Cardiac ventricle fibroblast (primary cell): ENCODE measurements around a stretch of chr21.

GRCh38 chr21:43585746-43586536 lies 21.0 kb downstream of the H2BC12L start:
- RAMPAGE, long total RNA = no peak

DNA sequence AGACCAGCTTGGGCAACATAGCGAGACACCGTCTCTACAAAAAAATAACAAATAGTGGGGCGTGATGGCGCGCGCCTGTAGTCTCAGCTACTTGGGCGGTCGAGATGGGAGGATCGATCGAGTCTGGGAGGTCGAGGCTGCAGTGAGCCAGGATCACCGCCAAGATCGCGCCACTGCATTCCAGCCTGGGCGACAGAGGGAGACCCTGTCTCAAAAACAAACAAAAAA lies 277 bp downstream of the HSF2BP start:
- RAMPAGE, long total RNA = no peak

DNA sequence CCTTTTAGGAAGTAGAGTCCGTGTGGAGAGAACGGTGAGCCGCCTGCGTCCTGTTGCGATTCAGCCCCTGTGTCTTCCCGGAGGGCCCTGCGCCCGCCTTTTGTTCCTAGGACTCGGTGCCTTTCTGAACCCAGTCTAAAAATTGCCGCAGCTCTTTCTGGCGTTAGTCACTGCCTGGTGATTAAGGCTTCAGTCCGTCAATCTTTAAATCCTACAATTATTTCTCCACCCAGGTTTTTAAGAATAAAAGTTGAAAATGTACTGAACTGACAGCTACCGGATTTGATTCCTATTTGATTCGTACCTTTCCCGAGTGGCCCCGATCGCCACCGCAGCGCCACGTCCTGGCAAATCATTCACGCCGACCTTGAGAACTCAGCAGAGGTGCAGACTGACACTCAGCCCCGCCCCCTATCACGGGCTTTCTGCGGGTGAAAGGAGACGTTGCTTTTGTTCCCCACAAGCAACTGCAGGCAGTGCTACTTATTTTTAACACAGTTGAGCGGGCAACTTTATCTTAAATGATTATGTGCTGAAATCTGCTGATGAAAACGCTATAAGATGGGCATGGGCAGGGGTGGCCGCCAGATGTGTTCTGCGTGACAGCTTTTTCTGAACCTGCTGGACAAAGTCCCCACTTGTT lies 16.1 kb upstream of the PDXK start:
- RAMPAGE, long total RNA = no peak

DNA sequence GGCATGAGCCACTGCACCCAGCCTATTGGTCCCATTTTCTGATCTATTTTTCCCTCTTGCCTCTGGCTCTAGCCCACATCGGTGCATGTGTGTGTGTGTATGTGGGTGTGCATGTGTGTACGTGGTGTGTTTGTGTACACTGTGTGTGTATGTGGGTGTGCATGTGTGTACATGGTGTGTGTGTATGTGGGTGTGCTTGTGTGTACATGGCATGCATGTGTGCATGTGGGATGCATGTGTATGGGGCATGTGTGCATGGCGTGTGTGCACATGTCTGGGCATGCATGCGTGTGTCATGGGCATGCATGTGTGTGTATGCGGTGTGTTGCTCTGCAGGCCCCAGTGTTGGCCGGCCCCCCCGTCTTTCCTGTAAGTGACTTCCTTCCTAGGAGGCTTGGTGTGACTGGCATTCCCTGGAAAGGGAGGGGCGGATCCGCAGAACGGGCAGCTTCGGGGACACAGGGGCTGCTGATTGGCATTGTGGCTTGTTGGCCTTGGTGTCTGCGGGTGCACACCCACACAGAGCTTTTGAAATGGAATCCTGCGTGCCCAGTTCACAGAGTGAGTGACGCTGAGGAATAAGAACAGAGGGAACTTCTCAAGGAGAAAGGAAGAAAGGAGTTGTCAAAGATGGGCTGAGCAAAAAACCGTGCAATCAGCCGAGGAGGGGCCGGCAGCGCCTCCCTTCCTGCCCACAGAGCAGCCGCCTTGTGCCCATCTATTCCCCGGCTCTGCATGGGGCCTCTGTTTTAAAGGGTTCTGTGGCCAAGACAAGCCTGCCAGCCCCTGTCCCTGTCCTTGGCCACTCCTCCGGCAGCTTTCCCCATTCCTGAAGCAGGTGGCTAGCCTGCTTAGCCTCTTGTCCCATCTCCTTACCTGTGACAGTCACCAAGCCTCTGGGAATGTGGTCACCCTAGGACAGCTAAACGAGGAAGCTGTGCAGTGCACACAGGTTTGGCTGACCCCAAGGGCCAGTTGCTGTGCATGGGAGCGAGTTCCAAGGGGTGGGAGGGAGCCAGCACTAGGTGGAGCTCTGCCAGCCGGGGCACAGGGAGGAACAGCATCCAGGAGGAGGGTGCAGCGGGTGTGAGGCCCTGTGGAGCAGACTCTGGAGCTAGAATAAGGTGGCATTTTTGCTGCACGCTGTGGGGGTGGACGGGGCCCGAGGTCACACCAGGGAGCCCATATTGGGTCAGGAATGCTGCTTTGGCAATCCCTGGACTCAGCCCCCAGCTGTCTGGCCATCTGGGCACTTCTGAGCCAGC lies 8.2 kb downstream of the PDXK start:
- RAMPAGE, long total RNA = no peak

DNA sequence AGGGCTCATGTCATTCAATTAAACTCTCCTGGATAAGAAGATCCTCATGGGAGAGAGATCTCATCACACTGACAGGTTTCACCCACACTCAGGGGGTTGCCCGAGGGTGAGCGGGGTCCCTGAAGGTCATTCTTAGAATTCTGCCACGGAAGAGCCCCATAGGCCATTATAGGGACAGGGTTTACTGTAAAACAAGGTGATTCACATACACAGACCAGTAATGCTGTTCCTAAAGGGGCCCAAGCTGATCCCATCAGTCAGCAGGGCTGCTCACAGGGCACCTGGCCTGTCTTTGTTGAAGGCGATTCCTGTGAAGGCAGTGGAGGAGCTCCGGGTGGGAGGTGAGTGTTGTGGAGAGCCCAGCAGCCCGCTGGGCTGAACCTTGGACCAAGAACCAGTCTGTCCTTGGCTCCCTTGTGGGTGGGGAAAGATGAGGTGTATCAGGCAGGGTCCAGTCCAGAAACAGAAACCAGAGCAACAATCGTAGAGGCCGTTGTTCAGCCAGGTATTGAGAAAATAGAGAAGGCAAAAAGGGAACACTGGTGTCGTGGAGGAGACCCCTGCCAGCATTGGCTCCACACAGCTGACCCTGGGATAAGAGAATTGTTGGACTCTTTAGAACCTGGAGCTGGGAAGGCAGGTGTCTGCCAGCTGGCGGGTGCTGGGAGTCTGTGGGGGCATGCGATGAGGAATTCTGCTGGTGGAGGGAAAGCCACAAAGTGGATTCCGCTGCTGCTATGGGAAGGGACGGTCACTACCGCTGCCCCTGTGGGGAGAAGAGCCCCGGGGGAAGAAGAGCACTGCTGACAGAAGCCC lies 12.6 kb downstream of the PDXK start:
- RAMPAGE, long total RNA = no peak

- RAMPAGE, long total RNA = no peak
Observed at GRCh38 chr21:43756650-43757494, 19.2 kb downstream of the CSTB start.

GRCh38 chr21:43783190-43783758 lies 6.1 kb upstream of the RRP1 start:
- RAMPAGE, long total RNA = no peak

DNA sequence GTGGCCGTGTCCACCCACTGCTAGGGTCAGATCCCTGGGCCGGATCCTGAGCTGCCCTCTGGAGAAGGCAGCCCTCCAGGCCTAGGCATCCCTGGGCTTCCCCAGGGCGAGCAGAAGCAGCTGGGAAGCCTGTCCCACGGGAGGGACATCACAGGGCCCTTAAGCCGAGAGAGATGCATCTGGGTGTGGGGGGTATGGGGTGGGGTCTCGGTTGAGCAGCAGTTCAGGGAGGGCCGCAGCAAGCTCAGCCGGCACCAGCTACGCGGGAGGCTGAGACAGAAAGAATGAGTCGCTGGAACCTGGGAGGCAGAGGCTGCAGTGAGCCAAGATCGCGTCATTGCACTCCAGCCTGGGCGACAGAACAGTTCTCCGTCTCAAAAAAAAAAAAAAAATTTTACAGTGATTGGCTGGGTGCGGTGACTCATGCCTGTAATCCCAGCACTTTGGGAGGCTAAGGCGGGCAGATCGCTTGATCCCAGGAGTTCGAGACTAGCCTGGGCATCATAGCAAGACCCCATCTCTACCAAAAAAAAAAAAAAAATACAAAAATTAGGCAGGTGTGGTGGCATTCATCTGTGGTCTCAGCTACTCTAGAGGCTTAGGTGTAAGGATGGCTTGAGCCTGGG lies 37.7 kb downstream of the RRP1 start:
- RAMPAGE, long total RNA = no peak

DNA sequence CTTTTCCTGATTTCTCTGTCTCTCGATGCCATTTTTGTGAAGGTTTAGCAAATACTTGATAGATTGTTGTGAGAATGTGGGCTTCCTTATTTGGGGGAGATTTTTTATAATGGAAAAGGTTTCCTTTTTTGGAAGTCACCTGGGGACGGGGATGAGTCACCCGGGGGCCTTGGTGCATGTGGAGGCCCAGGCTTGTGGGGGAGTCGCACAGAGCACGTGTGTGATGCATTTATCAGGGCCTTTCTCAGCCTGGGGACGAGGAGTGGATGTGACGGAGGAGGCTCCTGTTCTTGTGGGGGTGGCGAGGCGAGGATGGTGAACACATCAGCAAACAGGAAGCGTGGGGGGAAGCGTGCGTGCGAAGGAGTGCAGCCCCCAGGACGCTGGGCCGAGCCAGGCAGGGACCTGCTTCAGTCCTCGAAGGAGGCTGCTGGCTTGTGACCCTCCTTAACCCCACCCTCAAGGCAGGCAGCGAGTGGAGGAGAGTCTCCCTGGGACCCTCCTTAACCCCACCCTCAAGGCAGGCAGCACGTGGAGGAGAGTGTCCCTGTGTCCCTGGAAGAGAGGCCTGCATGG lies 57.0 kb downstream of the AGPAT3 start:
- RAMPAGE, long total RNA = no peak

DNA sequence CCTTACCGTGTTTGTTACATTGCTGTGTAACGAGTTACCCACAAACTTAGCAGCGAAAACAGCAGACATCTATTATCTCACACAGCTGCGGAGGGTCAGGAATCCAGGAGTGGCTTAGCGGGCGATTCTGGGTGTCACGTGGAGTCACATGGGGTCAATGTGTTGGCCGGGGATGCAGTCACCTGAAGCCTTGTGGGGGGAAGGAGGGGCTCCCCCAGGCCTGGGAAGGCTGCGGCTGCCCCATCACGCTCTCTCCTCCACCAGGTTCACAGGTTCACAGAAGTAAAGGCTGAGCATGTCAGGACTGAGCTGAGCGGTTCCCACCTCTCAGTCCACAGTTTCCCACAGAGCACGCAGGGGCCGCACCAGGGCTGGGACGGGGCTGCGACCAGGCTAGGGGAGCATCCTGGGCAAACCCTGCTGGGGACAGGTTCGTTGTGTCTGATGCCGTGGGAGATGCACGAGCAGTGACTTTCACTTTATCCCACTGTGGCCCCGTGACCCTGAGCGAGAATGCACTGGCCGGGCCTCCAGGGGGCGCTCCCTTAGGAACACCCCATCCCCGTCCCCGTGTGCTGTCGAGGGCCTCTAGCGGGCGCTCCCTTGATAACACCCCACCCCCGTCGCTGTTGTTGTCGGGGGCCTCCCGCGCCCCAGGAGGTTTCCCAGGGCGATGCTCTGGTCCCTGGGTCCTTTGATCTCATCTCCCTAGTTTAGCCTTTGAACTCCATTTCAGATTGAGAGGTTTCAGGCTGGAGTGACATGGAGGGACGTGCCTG lies 73.2 kb upstream of the TRAPPC10 start:
- RAMPAGE, long total RNA = no peak

DNA sequence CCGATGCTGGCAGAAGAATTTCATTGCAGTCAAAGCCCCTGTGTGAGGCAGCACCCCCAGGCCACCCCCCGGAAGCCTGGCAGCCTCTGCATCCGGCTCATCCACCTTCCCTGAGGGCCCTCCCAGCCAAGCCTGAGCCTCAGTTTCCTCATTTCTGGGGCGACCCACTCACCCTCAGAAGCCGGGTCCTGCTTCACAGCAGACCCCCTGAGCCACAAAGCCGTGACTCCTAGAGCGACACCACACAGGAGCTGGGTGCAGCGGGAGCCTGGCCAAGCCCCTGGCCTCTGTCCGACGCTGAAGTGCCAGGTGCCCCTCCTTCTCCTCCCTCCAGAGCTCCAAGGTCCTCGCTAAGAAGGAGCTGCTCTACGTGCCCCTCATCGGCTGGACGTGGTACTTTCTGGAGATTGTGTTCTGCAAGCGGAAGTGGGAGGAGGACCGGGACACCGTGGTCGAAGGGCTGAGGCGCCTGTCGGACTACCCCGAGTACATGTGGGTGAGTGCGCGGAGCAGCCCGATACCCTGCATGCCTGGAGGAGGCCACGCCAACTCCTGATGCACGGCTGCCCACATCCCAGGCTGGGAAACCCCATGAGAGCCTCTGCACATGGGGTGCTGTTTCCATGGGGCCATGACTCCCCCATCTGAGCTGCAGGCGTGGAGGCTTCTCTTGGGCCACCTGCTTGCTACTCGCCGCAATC lies 43.2 kb upstream of the TRAPPC10 start:
- RAMPAGE, long total RNA = no peak

DNA sequence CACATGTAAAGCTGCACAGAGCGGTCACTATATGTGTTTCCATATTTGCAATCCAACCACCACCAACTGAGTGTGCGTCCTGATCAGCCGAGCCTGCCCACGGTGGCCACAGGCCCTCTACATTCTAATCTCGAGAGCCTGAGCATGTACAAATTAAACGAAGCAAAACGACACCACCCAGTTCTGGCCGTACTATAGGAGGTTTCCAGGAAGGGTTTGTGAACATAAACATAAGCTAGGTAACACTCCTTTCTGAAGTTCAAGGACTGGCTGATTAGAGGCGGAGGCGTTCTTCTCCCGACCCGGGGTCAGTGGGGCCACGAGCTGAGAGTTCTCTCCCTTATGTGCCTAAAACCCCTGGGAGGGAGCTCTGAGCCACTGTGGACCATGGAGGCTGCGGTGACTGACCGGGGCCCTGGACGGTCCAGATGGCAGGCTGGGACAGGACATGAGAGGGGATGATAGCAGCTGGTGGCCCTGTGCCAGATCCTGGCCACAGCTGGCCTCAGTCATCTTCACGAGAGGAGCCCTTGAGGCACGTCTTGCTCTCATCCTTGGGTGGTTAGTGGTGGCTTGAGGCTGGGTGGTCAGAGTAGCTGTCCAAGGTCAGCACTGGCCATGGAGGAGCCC lies 39.1 kb upstream of the TRAPPC10 start:
- RAMPAGE, long total RNA = no peak

- RAMPAGE, long total RNA = no peak
Observed at GRCh38 chr21:44088728-44089133, 18.5 kb upstream of the PWP2 start.

GRCh38 chr21:44196102-44197014 lies 44.4 kb downstream of the ICOSLG start:
- RAMPAGE, long total RNA = no peak

GRCh38 chr21:44302568-44303196 lies 2.8 kb downstream of the PFKL start:
- RAMPAGE, long total RNA = no peak

DNA sequence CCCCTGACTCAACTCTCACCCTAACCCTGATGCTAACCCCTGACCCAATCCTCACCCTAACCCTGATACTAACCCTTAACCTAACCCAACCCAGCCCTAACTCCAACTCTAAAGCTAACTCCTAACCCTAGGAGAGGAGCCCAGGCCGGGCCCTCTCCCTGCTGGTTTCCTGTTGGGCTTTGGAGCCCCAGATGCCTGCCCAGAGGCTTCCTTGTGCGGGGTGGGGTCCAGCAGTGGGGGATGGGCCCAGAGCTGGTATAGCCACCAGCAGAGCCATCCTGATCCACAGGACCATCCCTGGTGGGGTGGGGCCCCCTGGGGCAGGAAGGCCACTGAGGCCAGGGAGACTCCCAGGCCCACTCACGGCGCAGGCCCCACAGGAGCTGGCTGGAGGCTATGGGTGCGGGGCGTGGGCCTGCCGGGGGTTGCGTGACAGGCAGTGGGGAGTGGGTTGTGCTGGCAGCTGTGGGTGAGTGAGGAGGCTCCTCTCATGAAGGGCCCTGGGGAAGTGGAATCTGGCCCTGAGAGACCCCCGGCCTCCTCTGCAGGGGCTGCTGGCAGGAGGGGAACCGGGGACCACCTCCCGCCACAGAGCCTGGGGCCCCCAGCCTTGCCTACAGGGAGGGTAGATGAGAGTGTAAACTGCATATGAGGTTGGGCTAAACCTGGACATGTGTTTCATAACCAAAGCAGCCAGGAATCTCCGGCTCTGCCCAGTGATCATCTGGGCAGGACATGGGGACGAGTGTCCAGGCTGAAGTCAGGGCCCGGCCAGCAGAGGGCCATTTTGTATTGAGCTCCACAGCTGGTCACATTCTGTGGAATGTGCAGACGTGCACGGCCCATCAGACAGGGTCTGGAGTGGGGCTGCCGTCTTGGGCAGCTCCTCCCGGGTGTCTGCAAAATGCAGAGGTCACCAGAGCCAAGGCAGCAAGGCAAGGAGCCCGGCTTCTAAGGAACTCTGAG lies 5.8 kb downstream of the LRRC3 start:
- RAMPAGE, long total RNA = no peak

GRCh38 chr21:44482596-44483159 lies 27.4 kb downstream of the LRRC3 start:
- RAMPAGE, long total RNA = no peak

GRCh38 chr21:44484824-44485986 lies 29.9 kb downstream of the LRRC3 start:
- RAMPAGE, long total RNA = no peak

GRCh38 chr21:44618727-44619455 lies 7.0 kb downstream of the KRTAP10-8 start:
- RAMPAGE, long total RNA = no peak

GRCh38 chr21:44853513-44854145 lies 19.9 kb downstream of the PTTG1IP start:
- RAMPAGE, long total RNA = no peak